Thoracic aorta endothelial cell (primary cell): ENCODE results near the gene KCNE4.

GRCh38 chr2:221419715-221420802 is 152.0 kb downstream of the EPHA4 start:
- CAGE, long polyA plus RNA = no peak

- CAGE, long polyA plus RNA = no peak
Observed at GRCh38 chr2:221433877-221434658, 138.0 kb downstream of the EPHA4 start.

- CAGE, long polyA plus RNA = no peak
Observed at GRCh38 chr2:221443974-221444485, 128.1 kb downstream of the EPHA4 start.

DNA sequence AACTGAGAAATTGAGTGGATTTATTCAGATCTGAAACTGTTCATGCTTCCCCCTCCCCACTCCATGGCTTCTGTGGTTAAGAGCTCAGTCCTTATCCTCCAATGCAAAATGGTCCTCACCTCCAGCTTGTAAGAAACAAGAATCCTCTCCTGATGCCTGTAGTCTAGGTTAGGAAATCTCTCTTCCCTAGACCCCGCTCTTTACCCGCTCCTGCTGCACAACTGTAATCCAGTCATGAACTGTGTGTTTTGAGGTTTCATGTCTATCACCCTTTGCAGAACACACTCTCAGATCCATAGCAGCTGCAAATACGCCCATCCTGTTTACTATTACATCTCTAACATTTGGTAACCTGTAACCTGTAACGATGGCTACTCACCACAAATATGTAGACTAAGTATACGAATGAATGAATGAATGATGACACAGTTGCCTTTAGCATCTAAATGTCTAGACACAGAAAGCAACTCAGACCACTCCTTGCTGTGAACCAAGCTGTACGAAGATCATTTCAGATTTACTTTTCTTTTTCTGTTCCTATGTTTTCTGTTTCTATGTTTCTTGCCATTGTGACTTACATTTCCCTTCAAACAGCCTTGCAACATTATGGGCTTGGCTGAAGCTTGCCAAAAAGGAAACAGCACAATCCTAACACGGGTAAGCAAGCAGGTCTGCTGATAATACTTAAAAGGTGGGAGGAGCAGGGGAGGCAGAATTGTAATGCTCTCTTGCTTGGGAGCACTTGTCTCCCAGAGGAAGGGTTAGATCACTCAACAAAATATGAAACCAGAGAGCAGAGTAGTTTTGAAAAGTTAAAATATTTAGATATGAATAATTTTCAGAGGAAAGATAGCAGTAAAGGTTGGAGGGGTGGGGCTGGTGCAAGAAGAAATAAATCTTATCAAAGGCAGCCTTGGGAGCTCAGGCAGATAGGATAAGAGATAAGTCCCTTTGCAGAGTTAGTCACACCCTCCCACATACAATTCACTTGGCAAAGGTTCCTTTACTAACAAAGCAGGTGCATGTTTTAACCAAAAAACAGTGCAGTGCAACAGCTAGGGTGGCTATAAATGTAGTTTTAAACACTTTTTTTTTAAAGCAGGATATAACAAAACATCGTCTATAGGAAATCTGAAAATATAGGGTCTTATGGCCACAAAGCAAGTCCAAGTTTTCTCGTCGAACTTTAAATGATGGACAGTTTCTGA is 53.6 kb downstream of the EPHA4 start:
- CAGE, long polyA plus RNA = no peak

- CAGE, long polyA plus RNA = no peak
Observed at GRCh38 chr2:222320925-222321272, 944 bp upstream of the ENSG00000288658 start.

DNA sequence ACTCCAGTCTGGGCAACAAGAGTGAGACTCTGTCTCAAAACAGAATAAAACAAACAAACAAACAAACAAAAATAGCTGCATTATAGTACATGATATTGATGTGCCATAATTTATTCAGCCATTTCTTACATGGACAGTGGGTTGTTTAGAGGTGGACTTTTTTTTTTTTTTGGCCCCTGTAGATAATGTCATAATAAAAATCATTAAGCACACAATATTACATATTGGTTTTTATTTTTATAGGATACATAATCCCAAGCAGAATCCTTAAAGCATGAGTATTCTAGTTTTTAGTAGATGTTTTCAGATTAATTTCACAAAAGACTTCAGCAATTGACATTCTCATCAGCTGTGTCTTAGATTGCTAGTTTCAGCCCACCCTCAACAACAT is 24.0 kb upstream of the ENSG00000288658 start:
- CAGE, long polyA plus RNA = no peak

DNA sequence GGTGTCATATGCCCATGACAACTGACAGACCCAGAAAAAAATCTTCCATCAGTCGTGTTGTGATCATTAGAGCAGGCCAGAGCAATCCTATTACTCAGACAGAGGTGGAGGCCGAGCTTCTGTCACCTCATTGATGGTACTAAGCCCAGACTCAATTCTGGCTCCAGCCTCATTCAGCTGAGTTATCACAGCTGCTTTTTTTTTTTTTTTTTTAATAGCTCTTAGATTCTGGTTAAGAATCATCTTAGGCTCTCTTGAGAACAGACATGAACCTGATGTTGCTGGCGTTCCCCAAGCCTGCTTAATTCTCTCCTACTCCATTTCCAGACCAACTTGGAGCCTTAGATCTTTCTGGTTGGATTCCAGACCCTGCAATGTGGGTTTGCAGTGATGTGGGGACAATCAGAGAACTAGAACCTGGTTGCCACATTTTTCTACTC is 43.2 kb downstream of the MOGAT1 start:
- CAGE, long polyA plus RNA = no peak

DNA sequence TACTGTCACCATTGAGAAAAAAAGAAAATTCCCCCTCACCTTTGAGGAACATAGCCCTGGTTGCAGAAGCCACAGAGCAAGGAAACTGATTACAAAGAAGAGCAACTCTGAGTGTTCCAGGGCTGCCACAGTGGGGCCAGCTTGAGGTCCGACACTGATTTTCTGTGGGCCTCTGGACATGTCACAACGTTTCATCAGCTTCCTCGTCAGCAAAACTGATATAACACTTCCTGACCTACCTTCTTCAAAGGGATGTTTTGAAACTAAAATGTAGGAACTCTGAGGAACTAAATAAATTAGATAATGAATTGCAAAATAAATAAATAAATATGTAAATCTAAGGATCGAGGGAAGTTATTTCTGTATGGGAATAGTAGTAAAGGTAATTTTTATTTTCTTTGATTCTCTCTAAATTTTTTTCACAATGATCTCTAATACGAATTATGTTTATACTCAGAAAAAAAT is 54.8 kb upstream of the ACSL3 start:
- CAGE, long polyA plus RNA = no peak

- CAGE, long polyA plus RNA = no peak
Observed at GRCh38 chr2:222863919-222864831, 3.3 kb downstream of the ACSL3 start.

DNA sequence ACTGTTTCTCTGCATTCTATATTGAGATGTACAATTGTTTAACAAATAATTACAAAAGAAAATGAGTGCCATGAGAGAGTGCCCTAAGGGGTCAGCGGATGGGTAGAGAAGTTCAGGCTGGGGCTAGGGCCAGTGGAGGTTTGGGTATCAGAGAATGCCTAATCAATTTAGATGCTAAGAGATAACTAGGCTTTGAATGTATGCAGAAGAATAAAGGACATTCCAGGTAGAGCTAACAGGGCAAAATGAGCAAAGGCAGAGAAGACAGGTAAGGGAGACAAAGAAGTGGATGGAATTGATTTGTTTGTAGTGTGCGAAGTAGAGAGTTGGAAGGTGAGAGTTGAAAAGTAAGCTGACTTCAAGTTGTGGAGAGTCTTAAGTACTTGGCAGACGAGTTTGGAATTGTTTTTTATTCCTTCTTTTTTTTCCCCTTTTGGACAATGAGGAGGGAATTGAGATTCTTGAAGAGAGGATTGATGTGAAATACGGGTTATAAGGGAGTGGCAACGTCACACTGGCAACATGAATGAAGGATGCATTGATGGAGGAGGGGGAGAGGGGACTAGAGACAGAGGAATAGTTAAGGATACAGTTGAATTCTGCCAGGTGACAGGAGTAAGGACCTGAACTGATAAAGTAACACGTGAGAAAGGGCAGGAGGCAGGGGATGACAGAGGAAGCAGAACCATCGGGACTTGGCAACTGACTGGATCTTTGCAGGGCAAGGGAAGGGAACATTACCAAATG is 9.8 kb downstream of the ACSL3 start:
- CAGE, long polyA plus RNA = no peak

DNA sequence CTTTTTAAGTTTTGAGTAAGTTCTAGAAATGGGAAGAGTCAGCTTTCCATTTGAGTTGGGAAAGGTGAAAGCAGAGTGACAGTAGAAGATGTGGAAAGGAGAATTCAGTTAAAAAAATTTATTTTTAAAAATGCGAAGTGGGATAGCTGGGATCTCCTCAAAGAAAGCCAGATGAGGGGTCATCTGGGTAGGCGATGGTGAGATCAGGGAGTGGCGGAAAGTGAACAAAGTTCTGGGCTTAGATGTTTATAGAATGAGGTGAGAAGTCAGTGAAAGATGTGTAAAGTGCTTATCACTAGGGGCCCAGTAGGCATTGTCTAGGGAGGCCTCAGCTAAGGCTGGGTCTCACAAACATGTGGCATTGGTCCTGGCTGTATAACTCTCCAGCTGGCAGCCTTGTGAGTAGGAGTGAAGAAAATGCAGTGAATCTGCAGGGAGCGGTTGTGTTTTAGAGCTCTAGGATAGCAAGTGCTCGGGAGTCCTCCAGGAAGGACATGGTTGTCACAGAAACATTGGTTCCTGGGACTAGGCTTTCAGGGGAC is 10.4 kb downstream of the ACSL3 start:
- CAGE, long polyA plus RNA = no peak

DNA sequence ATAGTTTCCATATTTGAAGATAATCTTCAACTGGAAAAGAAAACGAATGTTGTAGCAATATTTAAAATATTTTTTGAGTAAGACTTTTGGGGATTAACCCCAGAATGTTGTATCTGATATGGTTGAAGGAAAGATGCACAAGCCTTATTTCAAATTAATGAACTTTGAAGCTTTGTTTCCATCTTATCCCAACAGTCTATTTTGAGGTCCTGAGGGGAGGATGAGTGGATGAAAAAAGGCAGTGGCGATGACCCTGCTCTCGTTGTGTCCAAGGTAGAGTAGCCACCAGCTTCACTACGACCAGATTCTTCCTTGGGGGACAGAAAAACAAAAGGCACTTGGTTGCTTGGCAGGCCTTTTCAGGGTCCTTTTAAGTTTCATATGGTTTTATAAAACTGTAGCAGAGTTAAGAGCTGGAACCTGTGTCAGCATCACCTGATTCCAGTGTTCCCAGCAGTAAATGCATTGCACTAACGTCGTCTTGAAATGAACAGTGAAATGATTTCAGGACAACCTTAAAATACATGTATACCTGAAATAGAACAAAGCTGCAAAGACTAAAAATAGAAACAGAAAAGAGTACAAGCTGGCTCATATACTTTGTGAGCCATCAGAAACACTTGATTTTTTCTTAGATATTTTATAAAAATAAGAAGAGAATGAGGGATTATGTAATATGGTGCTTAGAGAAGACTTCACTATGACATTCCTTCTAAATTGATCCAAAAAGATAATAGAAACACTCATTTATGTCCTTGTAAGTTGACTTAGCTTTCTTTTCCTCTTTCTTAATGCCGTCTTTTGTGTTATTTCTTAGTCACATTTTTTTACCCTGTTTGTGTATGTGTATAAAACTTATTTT is 51.9 kb downstream of the ACSL3 start:
- CAGE, long polyA plus RNA = no peak

- CAGE, long polyA plus RNA = no peak
Observed at GRCh38 chr2:222919313-222920562, 58.9 kb downstream of the ACSL3 start.

DNA sequence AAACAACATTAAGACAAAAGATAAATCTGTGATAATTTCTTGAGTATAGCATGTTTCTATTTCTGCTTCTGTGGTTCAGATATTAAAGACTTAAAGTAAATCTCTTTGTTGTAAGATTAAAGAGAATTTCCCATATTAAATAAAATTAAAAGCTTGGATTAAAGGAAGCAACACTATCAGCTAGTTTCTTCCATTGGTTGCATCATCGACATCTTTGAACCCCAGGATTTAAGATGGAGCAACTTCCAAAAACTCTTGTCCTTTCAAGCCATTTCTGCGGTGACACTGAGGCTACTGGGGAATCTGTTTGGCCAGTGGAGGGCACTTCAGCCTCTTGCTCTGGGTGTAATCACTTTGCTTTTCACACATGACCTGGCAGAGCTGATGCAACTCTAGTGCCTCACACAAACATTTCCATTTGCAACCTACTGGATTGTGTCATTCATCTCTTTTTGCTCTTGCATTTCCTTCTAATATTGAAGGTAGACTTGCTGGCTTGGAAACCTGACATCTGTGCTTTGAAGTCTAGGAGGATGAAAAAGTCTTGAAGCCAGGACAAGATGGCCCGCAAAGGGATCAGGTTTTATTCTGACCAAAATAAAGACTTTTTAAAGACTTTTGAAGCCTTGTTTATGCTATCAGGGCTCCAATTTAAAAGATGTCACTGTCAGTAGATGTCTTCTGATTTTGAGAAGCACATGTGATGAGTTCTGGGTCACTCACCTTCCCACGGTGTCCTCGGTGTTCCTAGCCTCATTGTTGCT is 70.0 kb upstream of the KCNE4 start:
- CAGE, long polyA plus RNA = no peak

- CAGE, long polyA plus RNA = no peak
Observed at GRCh38 chr2:223051675-223052435, at the start of gene KCNE4. Gene KCNE4, plus strand, starts transcription at chr2:223052190.

GRCh38 chr2:223055158-223055699 is 3.2 kb downstream of the KCNE4 start:
- CAGE, long polyA plus RNA = no peak

DNA sequence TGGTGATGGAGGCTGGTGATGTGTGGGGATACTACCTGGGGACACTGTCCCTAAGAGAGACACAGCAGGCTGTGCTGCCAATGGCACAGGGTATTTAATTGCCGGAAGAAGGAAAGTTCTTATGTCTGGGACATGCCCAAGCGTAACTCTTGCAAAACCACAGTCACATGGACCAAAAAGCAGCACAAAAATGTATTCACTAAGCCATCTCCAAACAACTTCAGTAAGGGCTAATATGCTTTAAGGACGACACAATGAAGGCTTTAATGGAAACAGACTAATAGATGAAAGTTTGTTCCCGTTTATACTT is 49.7 kb upstream of the AP1S3 start:
- CAGE, long polyA plus RNA = no peak

- CAGE, long polyA plus RNA = no peak
Observed at GRCh38 chr2:223959507-223960169, 2.4 kb downstream of the MRPL44 start.

GRCh38 chr2:224510879-224511786 is 74.0 kb downstream of the CUL3 start:
- CAGE, long polyA plus RNA = no peak

DNA sequence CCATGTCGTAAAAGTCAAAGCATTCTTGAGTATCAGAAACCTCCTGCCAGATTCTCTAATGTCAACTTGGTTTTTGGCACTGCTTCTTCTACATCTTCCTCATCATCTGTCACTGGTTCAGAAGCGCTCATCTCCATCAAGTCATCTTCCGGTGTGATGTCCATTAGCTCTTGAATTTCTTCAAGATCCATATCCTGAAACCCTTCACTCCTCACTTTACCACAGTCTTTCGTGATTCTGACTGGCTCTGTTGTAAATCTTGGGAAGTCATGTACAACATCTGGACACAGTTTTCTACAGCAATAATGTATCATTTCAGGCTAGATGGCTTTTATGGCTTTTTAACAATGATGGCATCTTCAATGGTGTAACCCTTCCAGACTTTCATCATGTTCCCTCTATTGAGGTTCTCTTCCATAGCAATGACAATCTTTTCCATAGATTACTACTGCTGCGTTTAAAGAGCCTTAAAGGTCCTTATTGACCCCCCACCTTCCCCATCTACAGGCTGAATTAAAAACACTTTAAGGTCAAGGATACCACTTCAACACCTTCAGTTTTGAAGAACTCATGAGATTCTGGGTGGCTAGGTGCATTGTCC is 19.5 kb downstream of the CUL3 start:
- CAGE, long polyA plus RNA = no peak